Cardiac atrium fibroblast (primary cell): Measurements from ENCODE around the genes NOTCH2NLC, MTMR11, RPRD2 and GOLPH3L.

- RAMPAGE, long total RNA = no peak
Observed at GRCh38 chr1:149390118-149391168, at the start of gene NOTCH2NLC. TSS of gene NOTCH2NLC (plus strand) at chr1:149390621.

- RAMPAGE, long total RNA = no peak
Observed at GRCh38 chr1:149428335-149428646, 37.9 kb downstream of the NOTCH2NLC start.

DNA sequence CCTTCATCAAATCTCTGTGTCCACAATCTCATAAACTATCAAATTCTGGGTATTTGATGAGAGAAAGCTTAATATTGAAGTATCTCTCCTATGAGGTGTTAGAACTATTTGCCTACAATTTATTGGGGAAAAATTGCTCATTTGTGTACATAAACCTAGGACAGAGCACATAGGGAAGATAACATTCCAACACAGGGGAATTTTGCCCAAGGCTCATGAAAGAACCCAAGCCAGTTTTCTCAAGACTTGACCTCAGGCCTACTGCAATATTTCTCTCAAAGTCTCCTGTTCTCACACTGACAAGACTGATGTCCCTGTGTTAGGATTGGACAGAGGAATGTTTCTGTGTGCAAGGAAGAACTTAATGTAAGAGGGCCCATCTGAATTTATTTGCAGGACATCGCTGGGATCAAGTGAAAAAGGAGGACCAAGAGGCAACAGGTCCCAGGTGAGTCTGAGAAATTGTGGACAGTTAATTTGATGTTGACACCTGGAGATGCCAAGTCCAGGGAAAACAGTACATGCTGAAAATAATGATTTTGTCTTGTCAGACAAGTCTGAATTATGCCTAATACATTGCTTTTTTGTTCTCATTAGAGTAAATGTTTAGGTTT, 12.2 kb downstream of the NBPF19 start:
- RAMPAGE, long total RNA = no peak

DNA sequence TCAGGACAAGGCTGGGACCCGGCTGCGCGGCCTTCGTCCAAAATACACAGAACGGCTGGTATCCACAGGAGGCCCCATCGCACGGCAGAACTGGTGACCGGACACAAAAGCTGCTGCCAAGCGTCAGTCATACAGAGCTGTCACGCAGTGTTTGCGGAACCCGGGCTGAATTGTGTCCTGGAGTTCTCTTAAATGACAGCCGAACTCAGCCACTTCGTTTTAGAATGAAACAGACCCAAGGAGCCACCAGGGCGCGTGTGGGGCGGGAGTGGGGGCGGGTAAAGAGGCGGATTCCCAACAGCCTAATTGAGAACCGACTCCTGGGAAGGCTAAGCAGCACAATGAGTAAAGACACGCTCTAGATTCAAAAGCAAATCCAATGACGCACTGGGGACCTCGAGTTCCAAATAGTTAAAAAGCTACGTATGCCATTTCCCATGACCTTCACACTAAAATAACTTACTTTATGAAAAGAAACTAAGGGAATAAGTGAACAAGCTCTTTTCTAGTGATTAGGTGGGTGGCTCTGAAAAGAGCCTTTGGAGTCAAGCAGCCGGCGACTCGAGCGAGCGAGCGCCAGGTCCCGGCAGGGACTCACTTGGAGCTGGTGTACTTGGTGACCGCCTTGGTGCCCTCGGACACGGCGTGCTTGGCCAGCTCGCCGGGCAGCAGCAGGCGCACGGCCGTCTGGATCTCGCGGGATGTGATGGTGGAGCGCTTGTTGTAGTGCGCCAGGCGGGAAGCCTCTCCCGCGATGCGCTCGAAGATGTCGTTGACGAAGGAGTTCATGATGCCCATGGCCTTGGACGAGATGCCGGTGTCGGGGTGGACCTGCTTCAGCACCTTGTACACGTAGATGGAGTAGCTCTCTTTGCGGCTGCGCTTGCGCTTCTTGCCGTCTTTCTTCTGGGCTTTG, 558 bp downstream of the H2BC21 start:
- RAMPAGE, long total RNA = no peak

GRCh38 chr1:149936179-149937088, at the start of gene MTMR11:
TSS of gene MTMR11 (minus strand) at chr1:149936879.
- RAMPAGE, long total RNA = no peak

DNA sequence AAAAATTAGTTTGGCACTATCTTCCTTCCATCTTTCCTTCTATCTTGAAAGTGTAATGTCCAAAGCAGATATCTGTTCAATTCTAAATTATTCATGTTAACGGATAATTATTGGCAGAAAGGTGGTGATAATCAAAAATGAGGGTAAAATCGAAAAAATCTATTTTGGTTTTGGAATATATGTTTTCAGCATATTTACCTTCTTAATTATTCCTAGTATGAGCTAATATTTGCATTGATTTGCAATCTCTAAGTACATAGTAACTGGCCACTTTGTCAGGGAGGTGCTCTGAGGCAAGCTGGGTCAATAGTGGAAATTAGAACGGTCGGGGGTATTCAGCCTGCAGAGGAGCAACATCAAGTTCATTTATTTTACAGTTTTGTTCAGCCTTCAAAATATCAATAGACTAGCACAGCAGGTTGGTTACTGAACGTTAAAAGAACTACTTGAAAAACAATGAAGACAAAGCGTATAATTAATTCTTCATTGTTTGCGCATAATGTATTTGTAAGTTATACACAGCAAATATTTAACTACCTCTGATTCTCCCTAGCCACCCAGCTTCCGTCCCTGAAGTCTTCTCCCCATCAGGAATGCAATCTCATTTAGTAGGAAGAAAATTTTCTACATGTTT, 1.8 kb downstream of the OTUD7B start:
- RAMPAGE, long total RNA = no peak

DNA sequence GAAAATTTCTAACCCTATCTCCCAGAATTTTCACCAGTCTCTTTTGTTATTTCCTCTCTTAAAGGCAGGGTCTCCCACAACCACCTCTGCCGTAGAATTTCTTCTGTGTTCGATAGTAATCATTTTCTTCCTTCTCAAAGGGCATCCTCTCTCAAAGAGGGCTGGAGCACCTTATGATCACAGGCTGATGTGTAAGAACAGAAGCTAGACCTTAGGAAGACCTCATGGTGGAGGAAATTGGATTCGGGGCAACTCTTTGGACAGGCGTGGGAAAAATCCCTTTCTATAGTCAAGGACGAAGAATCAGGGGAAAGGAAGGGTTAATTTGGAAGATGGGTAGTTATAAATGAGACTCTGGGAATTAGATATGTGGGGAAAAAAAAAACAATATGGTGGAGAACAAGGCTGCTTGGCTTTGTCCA, 3.8 kb downstream of the PLEKHO1 start:
- RAMPAGE, long total RNA = no peak

GRCh38 chr1:150162526-150162810, 12.8 kb downstream of the PLEKHO1 start:
- RAMPAGE, long total RNA = no peak

DNA sequence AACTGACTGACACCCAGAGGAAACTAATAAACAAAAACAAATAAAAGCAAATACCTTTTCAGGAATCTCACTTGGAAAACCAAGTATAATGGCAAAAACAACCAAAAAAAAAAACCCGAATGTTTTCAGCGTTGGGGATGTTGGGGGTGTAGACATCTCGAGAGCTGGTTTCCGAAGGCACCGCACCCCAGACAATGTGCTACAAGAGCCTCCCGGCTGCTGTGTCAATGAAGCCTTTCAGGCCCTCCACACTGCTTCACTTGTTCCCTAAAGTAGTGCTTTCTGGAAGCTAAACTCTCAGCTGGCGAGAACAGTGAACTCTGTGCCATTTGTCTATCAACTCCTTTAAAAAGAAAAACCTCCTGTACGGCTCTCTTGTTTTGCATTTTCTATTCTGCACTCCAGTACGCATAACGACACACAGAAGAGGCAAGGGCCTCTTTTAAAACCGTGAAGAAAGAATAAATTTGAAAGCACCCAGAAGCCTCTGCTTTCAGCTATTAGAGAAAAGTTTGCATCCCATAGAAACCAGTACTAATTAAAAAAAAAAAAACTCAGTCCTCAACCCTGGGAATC, 32.6 kb downstream of the PLEKHO1 start:
- RAMPAGE, long total RNA = no peak

- RAMPAGE, long total RNA = no peak
Observed at GRCh38 chr1:150255485-150256206, 1.9 kb upstream of the CA14 start.

DNA sequence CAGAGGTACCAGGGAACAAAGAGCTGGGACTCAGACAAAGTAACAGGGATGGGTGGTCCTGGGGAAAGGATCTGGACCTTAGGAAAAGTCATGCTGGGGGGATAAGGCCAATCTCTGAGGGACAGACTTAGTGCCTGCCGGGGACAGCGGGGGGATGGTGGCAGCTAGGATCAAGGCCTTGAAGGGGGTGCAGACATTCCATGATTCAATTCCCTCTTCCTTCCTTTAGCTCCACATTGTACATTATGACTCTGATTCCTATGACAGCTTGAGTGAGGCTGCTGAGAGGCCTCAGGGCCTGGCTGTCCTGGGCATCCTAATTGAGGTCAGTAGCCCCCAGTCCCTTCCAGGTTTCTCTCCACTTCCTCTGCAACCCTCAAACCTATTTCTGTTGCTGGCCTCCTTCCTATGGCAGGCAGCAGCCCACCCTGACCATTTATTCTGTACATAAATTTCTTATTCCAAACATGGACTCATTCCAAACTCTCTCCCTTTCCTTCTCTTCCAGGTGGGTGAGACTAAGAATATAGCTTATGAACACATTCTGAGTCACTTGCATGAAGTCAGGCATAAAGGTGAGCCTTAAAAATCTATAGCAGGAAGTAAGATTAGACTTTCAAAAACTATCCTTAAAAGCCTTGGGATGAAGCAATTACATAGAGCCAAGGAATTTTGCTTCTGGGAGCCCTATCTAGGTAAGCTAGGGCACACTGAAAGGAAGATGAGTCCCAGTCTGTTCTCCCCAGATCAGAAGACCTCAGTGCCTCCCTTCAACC, 4.9 kb downstream of the CA14 start:
- RAMPAGE, long total RNA = no peak

- RAMPAGE, long total RNA = no peak
Observed at GRCh38 chr1:150363766-150364269, at the start of gene RPRD2. TSS of gene RPRD2 (plus strand) at chr1:150364147.

GRCh38 chr1:150473096-150474066, 13.8 kb upstream of the TARS2 start:
- RAMPAGE, long total RNA = no peak

GRCh38 chr1:150506496-150507223, 1.2 kb upstream of the ECM1 start:
- RAMPAGE, long total RNA = no peak

DNA sequence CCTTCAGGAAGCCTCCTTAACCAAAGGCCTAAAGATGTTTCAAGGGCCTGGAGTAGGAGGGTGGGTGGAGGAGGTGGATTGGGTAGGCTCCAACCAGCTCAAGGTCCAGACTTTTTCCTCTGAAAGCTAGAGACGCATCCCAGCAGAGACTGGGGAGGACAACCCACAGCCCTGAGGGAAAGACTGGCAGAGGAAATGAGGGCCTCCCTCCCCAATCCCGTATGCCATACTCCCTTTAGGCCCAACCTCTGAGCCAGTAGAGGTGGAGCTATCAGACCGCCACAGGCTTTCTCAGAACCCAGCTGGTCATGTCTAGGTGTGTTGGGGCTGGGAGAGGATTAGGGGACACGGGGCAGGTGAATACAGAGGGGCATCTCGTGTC, 1.1 kb downstream of the ECM1 start:
- RAMPAGE, long total RNA = no peak

DNA sequence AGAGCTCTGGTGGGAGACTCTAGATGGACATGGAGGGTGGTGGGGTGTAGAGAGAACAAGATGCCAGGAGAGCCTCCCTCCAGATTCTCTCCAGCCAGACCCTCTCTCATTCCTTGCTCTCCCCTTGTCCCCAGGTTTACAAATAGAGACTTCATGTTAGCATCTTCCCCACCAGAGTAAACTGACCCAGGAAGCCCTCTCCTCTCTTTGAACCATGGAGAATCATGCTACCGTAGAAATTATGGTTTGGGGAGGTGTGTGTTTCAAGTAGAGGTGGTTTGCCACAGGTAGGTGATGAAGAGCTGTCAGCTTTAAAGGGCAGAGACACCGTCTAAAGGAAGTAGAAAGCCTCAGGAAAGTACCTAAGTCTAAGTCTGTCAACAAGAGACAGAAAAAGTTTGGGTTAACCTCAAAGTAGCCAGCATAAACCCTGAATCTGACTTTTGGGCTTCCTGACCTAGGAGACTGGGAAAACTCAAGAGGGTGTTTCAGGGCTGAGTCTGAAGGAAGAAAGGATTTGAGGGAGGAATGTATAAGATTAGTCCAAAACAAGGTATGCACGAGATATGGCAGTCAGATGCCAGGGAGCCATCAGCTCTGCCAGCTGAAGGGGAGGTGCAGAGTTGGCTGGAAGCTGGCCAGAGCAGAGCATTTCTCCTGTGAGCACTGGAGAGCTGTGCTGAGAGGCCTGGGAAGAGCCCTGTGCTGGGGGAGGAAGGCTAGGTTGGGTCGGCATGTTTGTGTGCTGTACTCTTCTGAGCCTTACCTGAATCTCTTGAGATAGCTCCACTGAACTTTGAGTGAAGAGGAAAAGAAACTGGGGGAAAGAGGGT, 14.2 kb downstream of the ADAMTSL4 start:
- RAMPAGE, long total RNA = no peak

DNA sequence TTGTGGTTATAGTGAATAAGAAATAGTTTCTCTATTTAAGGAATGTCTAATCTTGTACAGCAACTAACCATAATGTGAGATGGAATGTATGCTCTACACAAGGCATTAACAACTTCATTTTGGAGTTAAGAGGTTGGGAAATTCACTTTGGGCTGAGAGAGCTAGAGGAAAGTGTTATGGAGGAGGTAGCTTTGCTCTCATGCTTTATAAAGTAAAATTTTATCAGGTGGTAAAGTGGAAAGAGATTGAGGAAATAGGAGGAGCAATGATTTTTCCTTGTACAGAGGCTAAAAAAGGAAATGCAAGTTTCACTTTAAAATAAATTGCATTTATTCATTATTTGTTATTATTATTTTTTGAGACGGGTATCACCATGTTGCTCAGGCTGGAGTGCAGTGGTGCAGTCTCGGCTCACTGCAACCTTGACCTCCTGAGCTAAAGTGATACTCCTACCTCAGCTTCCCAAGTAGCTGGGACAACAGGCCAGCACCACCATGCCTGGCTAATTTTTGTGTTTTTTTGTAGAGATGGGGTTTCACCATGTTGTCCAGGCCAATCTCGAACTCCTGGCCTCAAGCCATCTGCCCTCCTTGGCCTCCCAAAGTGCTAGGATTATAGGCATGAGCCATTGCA, 3.2 kb upstream of the MCL1 start:
- RAMPAGE, long total RNA = no peak

- RAMPAGE, long total RNA = no peak
Observed at GRCh38 chr1:150628547-150629201, 738 bp downstream of the ENSA start.

DNA sequence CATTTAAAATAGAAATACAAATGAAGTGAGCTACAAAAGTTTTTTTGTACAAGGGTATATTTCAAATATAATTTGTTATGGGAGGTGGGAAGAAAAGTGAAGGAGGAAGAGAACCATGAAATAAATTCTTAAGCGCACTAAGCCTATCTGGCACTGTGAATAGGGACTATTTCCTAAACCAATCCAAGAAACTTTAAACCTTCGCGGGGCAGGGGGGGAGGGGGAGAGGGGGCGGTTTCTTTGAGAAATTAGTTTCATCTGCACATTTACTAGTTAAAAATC, 435 bp downstream of the GOLPH3L start:
- RAMPAGE, long total RNA = no peak

- RAMPAGE, long total RNA = start-site peak on the minus strand at chr1:150697126-150697145, 49 and 17 reads in 2 replicates
Observed at GRCh38 chr1:150696860-150697629, at the start of gene GOLPH3L. TSS of gene GOLPH3L (minus strand) at chr1:150697154.